Liver (tissue), 9 donors: ENCODE results near the genes KAZN and FHAD1.

- PRO-cap, 5 experiments: no peak in any of the 5 experiments
- RAMPAGE, long total RNA, 2 experiments: no peak in any of the 2 experiments
- RRBS: no CpG with 5 or more reads among the region's 5 CpGs
Observed at GRCh38 chr1:13829407-13829910, 129.5 kb downstream of the PRDM2 start.

DNA sequence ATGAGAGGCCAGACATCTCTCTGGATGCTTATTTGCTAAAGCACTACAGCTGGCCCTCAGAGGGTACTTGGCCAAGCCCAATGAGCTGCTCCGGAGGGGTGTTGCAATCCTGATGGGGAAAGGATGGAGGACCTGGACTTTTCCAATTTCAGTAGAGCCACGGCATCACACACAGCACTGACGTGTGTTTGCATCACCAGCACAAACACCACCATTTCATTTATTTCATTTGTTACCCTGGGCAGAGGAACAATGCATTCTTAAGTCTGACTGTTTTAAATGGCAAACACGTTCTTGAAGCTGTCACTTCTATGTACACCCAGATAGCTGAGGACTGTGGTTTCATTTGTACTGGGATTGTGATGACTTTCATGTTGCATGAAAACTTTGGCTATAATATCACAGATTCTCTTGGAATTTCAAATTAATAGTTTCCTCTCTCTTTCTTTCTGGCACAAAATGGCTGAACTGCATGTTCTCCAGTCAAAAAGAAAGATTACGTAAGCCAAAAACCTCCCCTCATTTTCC is 359.8 kb upstream of the KAZN start:
- PRO-cap, 5 experiments: no peak in any of the 5 experiments
- RAMPAGE, long total RNA, 2 experiments: no peak in any of the 2 experiments
- RRBS: 77% methylated on average over 1 of the region's 5 CpGs

DNA sequence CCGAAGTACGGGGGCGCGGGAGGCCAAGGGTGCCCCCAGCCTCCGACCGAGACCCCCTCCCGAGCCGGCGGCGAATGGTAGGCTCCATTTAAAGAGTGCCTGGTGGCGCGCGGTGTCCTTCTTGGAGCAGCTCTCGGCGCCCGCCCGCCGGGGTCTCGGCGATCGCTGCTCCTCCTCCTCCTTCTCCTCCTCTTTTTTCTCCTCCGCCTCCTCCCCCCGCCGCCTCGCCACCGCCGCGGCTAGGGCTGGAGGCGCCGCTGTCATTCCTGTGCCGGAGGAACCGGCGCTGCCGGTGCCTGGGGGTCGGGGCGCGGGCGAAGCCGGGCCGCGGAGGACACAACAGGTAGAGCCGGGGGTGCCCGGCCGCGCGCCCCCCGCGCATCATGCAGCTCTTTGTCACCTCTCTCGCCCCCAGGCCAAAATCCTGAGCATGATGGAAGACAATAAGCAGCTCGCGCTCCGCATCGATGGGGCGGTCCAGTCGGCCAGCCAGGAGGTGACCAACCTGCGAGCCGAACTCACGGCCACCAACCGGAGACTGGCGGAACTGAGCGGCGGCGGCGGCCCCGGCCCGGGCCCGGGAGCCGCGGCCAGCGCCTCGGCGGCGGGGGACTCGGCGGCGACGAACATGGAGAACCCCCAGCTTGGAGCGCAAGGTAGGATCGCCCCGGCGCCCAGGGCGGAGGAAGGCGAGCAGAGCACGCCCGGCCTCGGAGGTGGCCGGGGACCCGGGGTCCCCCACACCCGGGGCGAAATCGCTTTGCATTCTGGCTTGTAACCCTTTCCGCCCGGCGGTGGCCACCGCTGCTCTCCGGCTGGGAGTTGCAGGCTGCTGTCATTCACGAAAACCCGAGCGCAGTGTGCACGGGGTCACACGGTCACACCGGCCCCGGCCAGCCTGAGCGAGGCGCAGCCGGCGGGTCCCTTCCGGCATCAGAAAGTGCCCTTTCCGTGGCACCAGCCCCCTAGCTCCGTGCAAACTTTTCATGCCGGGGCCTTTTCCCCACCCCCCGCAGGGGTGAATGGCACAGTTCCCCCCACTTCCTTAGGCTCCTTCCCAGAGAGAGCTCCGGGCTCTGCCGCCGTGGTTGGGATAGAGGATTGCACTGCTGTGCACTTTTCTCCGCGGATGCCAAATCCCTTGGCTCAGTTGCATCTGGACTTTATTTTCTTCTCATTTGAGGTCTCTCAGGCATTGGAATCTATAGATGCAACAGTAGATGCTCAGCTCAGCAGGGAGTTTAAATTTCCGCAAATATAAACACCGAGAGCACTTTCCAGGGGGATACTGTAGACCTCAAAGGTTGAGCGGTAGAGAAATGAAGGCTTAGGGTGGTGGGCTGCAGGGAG is at the start of gene KAZN:
TSS of gene KAZN (plus strand) at position 118 of the 1,350 bp plus-strand sequence.
- PRO-cap, 5 experiments: no peak in any of the 5 experiments
- RAMPAGE, long total RNA, 2 experiments: no peak in any of the 2 experiments
- RRBS: 5% methylated on average over 50 of the region's 120 CpGs

GRCh38 chr1:14627086-14627623 is 28.7 kb downstream of the KAZN start:
- PRO-cap, 5 experiments: no peak in any of the 5 experiments
- RAMPAGE, long total RNA, 2 experiments: no peak in any of the 2 experiments
- RRBS: no CpG with 5 or more reads among the region's 9 CpGs

- PRO-cap, 5 experiments: no peak in any of the 5 experiments
- RAMPAGE, long total RNA, 2 experiments: no peak in any of the 2 experiments
- RRBS: no CpG with 5 or more reads among the region's 10 CpGs
Observed at GRCh38 chr1:14698866-14699713, 100.6 kb downstream of the KAZN start.

- PRO-cap, 5 experiments: no peak in any of the 5 experiments
- RAMPAGE, long total RNA, 2 experiments: no peak in any of the 2 experiments
- RRBS: no CpG with 5 or more reads among the region's 13 CpGs
Observed at GRCh38 chr1:14777301-14778032, 179.0 kb downstream of the KAZN start.

DNA sequence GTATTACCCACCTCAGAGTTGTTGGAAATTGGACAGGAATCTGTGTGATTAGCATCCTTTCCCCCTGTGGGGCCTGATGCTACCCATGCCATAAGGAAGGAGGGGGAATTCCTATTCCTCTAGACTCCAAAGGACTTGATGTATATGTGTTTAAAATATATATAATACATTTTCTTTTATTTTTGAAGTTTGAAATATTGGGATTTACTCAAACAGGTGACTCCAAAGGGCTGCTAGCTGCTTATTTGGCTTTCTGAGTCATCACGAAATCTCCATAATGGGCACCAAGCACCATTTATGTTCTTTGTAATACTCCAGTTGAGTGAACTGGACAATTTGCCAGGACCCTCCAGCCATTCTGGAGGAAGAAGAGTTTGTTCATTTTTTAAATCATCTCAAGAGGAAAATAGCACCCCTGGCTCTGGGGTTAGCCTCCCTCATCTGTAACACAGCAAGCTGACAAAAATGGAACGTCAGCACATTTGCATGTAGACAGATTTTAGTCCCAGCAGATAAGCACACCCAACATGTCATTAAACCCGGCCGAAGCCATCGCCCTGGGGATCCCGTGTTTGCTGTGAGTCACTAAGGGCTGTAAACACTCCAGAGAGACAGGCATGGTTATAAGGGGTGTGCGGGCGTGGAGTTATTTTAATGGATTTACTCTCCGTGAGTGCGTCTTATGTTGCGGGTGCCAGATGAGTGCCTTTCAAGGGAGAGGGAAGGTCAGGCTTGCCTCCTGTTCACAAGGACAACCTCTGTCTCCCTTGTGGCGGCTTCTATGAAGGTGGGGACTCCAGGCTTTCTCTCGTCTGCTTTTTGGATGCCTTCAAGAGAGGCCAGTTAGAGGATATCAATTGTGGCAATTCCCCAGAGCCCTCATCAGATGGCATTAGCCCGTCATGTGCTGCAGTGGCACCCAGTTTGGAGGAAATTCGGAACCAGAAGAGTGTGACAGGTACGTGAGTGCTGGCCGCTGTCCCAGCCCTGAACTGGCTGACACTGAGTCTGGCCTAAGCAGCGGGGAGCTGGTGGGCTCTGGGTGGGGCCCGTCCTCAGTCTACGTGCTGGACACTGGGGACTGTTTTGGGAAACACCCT is 224.1 kb upstream of the TMEM51 start:
- PRO-cap, 5 experiments: no peak in any of the 5 experiments
- RAMPAGE, long total RNA, 2 experiments: no peak in any of the 2 experiments
- RRBS: no CpG with 5 or more reads among the region's 20 CpGs

DNA sequence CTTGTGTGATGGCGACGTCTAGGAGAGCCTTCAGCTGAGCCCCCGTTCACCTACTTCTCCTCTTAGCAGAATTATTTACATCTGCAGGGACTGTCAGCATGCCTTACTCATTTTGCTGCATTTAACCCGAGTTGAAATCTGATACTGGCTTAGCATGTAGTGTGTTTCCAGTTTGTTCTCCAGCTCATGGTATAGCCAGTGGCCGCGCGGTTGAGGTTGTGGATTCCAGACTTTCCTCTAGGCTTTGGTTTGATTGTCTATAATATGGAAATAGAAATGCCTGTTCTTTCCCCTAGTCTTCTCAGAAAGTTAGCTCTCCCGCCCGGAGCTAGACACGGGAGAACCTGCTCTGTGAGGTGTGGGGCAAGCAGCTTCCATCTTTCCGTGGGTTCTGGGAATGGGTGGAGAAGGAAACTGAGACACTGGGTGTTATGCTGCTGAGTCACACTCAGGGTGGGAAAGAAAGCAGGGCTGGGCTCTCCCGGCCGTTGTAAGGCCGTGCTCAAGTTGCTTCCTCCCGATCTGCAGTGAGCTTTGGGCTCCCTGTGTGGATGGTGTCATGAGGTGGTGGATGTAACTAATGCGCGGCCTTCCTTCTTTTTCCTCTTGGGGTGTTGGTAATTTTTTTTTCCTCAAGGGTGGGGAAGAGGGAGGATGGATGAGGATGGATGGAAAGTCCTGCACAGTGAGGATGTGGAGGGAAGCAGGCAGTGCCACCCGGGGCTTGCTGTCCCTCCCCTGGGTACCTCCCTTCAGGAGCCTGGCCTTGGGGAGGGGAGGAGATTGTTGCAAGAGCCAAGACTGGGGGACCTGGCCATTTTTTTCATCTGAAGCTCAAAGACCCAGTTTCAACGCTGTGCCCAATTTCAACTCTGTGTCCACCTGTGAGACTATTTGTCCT is 206.7 kb upstream of the TMEM51 start:
- PRO-cap, 5 experiments: no peak in any of the 5 experiments
- RAMPAGE, long total RNA, 2 experiments: no peak in any of the 2 experiments
- RRBS: no CpG with 5 or more reads among the region's 19 CpGs

- PRO-cap, 5 experiments: peak in 2 of 5 experiments; most common plus-strand start chr1:14970438 (in 2); most common minus-strand start chr1:14970240 (in 1)
- RAMPAGE, long total RNA, 2 experiments: no peak in any of the 2 experiments
- RRBS: no CpG with 5 or more reads among the region's 14 CpGs
Observed at GRCh38 chr1:14970125-14970707, 183.3 kb upstream of the TMEM51 start.

DNA sequence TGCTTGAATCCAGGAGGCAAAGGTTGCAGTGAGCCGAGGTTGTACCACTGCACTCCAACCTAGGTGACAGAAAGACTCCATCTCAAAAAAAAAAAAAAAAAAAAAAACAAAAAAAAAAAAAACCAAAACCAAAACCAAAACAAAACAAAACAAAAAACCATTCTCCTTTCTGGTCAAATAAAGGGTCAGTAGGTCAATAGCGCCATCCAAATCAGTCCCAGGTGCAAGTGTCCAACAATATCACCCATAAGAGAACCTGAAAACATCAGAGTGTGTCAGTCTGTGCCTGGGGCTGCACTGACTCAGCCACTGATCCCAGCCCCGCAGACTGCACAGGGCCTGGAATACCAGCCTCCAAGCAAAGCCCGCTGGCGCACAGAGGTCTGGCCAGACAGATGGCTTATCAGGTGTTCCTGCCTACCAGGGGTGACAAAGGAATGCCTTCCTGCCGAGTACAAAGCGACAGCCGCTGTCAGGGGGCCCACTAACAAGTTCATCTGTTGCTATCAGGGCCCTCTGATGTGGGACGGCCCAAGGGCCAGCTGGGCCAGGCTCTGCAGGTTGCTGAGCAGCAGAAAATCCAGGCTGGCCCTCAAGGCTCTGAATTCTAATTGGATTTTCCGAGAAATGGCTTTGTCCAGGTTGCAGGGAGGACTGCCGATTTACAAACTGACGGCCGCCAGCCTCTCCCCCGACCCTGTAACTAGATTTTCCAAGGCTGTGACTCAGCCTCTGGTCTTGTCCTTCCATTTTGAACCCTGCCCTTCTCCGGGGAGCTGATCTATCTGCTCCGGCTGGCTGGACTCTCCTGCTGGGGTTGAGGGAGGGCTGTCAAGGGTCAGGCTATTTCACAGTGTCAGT is 13.8 kb upstream of the TMEM51 start:
- PRO-cap, 5 experiments: no peak in any of the 5 experiments
- RAMPAGE, long total RNA, 2 experiments: no peak in any of the 2 experiments
- RRBS: no CpG with 5 or more reads among the region's 16 CpGs

DNA sequence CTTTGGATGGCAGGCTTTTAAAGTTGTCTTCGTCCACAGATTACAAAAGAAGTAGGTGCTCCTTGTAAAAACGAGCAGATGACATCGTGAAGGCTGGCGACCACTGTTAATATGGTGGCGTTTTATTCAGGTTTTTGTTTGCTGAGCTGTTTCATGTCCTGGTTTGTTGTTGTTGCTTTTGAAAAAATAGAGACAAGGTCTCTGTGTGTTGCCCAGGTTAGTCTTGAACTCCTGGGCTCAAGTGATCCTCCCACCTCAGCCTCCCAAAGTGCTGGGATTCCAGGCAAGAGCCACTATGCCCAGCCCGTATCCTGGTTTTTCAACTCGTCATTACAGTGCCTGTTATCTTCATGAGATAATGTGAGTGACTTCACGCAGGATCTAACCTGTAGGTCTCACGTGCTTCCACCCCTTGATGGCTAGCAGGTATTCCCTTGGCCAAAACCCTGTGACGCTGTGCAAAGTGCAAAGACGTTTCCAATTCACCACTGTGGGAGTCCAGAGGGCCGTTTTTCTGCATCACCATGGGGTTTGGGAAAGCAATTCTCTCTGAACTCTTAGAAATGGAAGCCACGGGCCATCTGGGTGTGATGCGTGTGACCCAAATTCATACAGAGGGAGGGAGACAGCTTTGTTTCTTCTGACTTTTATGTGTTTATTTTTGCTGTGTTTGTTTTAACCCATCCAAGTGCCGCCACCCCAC is 4.4 kb downstream of the TMEM51 start:
- PRO-cap, 5 experiments: no peak in any of the 5 experiments
- RAMPAGE, long total RNA, 2 experiments: no peak in any of the 2 experiments
- RRBS: no CpG with 5 or more reads among the region's 15 CpGs

- PRO-cap, 5 experiments: no peak in any of the 5 experiments
- RAMPAGE, long total RNA, 2 experiments: no peak in any of the 2 experiments
- RRBS: no CpG with 5 or more reads among the region's 10 CpGs
Observed at GRCh38 chr1:15178709-15179630, 25.4 kb downstream of the TMEM51 start.

DNA sequence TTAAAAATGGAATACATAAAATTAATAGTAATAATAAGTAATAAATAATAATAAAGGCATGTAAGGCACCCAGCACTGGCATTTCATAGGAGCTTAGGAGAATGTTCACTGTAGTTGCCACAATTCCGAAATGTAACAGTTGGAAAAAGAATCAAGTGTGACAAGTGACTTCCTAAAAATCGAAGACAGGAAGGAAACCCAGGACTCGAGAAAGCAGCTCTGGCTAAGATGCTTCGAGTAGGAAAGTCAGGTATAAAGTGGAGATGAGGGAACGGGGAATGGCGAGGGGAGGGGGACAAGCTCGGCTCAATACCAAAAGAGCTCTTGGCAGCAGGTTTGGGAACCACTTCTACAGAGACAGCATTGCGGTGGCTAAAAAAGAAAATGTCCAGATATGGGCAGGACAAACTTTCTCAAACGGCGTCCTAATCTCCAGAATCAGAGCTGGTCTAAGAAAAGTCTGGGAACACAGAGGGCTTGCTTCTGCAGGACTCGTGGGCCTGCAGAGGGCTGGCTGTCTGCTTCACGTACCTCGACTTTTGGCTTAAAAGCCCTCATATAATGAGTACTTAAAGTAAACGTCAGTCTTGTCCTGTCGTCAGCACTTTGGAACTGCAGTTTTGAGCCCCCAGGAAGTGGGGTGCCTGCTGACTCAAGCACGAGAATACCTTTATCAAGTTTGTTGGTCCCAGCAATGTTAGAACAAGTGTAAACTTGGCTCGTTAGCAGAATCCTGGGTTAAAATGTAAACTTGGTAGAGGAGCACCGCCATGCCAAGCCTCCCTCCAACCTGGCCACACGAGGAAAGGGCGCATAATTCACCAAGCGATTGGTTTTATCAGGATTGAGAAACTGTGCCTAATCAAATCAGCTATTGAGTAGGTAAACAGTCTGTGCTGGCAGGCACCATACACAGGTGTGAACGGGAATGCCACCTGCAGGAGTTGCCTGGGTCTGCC is 45.3 kb upstream of the FHAD1 start:
- PRO-cap, 5 experiments: peak in 2 of 5 experiments; most common minus-strand start position 541 of the sequence (in 2)
- RAMPAGE, long total RNA, 2 experiments: no peak in any of the 2 experiments
- RRBS: no CpG with 5 or more reads among the region's 22 CpGs

DNA sequence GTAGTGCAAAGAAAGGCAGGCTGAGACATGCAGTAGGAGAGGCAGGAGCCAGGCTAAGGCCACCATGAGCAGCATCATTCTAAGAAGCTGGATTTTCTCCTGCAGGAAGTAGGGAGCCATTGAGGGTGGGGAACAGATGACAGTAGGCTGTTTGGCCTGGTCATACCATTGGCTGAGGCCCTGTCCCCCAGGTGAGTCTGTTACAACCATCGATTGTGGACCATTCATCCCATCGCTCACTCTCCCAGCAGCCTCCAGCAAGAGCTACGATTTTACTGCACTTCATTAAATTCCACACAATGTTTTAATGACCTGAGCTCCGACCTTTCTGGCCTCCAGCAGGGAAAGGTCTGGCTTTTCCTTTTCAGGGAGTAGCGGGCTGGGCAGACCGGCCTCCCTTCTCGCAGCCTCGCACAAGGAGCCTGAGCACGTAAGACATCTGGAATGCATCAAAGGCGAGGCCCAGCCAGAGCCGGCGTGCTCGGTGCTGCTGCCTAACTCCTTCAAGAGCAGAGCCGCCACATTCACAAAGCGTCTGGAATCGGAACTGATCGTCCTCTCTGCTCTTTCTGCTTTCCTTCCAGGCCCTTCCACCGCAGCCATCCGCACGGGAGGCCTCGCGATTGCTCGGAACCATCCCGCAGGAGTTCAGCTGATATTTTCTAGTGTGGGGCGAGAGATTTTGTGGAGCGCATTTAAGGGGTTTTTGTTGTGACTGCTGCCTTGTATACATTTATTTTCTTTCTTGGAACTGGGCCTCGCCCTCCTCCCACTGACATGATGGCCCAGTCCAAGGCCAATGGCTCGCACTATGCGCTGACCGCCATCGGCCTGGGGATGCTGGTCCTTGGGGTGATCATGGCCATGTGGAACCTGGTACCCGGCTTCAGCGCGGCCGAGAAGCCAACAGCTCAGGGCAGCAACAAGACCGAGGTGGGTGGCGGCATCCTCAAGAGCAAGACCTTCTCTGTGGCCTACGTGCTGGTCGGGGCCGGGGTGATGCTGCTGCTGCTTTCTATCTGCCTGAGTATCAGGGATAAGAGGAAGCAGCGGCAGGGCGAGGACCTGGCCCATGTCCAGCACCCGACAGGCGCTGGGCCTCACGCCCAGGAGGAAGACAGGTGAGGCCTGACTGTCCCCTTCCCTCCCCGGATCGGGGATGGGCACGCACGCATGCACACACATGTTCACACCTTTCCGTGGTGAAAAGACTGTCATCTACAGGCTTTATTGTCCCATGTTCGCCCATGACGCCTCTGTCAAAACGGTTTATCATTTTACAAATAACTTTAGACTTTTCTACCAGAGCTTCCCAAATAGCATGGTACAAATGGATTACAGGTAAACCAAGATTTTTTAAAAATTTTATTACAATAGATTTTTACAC is 32.2 kb upstream of the FHAD1 start:
- PRO-cap, 5 experiments: no peak in any of the 5 experiments
- RAMPAGE, long total RNA, 2 experiments: no peak in any of the 2 experiments
- RRBS: no CpG with 5 or more reads among the region's 53 CpGs

DNA sequence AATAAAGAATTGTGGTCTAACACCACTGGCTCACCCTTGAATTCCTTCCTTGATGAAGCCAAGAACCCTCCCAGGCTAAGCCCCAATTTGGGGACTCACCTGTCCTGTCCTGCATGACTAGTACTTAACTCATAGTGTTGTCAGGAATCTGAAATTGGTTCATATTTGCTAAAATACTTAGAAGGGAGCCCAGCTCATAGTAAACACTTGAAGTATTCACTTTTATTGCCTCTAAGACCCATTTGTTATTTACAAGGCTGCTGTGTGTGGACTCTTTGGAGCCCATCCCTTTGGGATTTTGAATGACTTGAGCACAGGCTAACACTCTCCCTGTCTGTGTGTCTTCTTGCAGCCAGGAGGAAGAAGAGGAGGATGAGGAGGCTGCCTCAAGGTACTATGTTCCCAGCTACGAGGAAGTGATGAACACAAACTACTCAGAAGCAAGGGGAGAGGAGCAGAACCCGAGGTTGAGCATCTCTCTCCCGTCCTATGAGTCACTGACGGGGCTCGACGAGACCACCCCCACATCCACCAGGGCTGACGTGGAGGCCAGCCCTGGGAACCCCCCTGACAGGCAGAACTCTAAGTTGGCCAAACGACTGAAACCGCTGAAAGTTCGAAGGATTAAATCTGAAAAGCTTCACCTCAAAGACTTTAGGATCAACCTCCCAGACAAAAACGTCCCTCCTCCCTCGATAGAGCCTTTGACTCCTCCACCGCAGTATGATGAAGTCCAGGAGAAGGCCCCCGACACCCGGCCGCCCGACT is 27.9 kb upstream of the FHAD1 start:
- PRO-cap, 5 experiments: no peak in any of the 5 experiments
- RAMPAGE, long total RNA, 2 experiments: no peak in any of the 2 experiments
- RRBS: no CpG with 5 or more reads among the region's 17 CpGs

- PRO-cap, 5 experiments: no peak in any of the 5 experiments
- RAMPAGE, long total RNA, 2 experiments: no peak in any of the 2 experiments
- RRBS: 4% methylated on average over 15 of the region's 54 CpGs
Observed at GRCh38 chr1:15246825-15247556, at the start of gene FHAD1. Gene FHAD1 (plus strand): TSS chr1:15247223.

GRCh38 chr1:15326535-15327255 is 79.7 kb downstream of the FHAD1 start:
- PRO-cap, 5 experiments: no peak in any of the 5 experiments
- RAMPAGE, long total RNA, 2 experiments: no peak in any of the 2 experiments
- RRBS: 82% methylated on average over 4 of the region's 27 CpGs

DNA sequence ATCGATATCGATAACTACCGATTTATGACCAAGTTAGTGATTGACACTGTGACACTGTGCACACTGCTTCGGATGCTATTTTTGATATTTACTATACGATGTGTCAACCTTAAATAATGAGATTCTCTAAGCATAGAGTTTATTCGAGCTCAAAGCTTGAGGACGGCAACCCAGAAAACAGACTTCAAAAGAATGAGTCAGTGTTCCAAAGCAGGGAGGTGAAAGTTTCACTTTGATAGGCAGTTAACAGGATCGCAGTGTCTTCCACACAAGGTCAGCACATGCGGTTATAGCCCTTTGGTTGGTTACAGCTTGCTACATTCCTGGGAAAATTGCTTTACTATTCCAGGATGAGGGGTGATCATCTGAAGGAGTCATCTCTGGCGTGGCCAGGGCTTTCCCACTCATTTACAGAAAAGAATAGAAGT is 53.6 kb upstream of the EFHD2 start:
- PRO-cap, 5 experiments: no peak in any of the 5 experiments
- RAMPAGE, long total RNA, 2 experiments: no peak in any of the 2 experiments
- RRBS: no CpG with 5 or more reads among the region's 10 CpGs

DNA sequence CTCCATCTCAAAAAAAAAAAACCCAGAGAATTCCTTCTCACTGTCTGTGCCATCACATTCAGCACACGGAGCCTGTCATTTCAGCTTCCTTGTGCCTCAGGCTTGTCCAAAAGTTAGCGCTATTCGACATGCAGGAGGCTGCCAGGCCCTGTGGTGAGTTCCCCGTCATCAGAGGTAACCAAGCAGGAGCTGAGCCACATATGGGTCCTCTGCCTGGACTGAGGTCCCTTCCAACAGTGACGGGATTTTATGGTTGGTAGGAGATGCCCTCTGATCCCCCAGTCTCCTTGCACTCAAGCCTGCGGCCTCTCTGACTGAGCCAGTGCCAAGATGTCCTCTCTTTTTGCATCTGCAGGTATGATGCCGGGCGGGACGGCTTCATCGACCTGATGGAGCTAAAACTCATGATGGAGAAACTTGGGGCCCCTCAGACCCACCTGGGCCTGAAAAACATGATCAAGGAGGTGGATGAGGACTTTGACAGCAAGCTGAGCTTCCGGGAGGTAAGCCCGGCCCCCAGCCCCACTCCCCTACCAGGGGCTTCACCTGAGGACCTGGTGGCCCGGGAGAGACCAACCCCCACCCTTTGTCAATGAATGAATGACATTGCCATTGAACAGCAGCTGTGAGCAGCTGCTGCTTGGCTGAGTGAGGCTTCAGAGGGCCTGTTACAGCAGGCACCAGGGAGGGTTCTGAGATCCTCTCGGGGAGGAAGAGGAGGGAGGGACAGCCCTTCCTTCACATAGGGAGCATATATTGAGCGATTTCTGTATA is 12.5 kb upstream of the CTRC start:
- PRO-cap, 5 experiments: no peak in any of the 5 experiments
- RAMPAGE, long total RNA, 2 experiments: no peak in any of the 2 experiments
- RRBS: 92% methylated on average over 1 of the region's 15 CpGs

GRCh38 chr1:15426290-15427307 is 11.6 kb upstream of the CTRC start:
- PRO-cap, 5 experiments: no peak in any of the 5 experiments
- RAMPAGE, long total RNA, 2 experiments: no peak in any of the 2 experiments
- RRBS: no CpG with 5 or more reads among the region's 36 CpGs